Transverse colon (tissue), 4 donors: ENCODE results near the genes F2RL3, ANO8, BST2 and MVB12A.

- PRO-cap: no peak
- RAMPAGE, long total RNA, 4 experiments: no peak in any of the 4 experiments
These were observed 4.8 kb downstream of the C19orf44 start for GRCh38 chr19:16500769-16501533.

DNA sequence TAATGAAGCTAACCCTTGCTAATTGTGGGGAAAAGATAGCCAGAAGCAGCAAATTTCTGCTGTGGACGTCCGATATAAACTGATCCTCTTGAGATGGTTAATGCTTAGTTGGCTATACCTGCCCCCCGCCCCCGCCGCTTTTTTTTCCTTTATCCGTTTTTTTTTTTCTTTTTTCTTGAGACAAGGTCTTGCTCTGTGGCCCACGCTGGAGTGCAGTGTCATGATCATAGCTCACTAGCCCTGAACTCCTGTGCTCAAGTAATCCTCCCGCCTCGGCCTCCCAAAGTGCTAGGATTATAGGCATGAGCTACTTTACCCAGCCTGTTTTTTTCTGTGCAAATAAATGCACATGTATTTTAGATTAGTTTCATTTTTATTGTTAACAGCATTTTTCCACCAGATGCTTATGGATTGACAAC lies 882 bp upstream of the CHERP start:
- PRO-cap: no peak
- RAMPAGE, long total RNA, 4 experiments: no peak in any of the 4 experiments

DNA sequence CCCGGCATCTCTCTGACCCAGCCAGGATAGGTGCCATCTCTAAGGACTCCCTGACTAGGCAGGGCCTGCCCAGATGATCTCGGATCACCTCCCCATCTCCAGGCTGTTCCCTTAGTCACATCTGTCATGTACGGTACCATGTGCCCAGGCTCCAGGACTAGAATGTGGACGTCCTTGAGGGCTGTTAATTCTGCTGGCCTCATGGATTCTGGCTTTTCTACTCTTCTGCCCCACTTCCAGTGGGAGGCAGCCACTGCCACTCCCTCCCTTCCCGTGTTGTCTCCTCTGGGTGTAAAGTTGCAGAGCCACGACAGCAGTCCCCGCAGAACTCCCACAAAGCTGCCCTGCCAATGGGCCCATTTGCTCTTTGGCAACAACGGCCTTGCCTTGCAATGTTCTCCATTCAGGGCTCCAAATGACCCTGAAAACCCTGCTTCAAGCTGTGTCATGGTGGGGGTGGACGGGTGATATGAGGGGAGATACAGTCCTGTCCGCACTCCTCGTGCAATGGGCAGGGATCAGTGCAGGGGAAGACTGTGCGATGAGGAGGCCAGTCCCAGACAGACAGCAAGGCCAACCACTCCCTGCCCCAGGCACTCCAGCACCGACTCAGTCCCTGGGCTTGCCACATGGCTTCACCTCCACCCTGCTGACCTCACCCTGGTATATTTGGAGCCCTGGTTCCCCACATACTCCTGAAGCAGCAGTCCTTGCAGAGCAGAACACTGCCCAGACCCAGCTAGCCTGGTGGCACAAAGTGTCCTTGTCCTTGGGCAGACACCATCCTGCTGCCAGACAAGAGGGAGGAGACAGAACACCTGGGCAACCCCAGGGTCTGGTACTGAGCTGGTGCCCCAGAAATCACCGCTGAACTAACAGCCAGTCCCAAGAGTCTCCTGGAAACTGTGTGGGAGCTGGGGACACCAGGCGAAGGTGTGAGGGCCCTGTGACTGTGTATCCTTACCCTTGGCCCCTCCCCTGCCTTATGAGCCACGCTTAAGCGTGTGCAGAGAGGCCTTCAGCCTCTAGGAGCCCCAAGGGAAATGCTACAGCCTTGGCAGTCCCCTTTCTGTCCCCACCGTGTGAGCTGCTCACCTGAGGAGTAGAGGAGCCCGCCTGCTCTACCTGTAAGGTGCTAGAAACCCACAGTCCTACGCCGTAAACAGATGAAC lies 9.0 kb upstream of the SLC35E1 start:
- PRO-cap: no peak
- RAMPAGE, long total RNA, 4 experiments: no peak in any of the 4 experiments

- PRO-cap: bidirectional peak, plus-strand start at chr19:16586155, minus-strand start at chr19:16585914; bidirectional peak, plus-strand start at chr19:16586434, minus-strand start at chr19:16586463
- RAMPAGE, long total RNA, 4 experiments: no peak in any of the 4 experiments
These were observed 13.7 kb upstream of the SLC35E1 start for GRCh38 chr19:16585598-16586592.

DNA sequence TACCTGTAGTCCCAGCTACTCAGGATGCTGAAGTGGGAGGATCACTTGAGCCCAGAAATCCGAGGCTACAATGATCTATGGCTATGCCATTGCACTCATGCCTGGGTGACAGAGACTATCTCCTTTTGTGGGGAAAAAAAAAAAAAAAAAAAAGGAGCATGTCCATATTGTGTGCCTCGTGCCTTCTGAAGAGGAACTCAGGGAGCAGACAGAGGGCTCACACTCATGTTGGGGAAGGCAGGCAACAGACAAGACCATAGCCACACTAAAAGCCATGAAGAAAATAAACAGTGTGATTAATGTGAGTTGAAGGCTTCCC lies 20.8 kb downstream of the MED26 start:
- PRO-cap: unidirectional peak, plus-strand start at position 226 of the sequence
- RAMPAGE, long total RNA, 4 experiments: no peak in any of the 4 experiments

DNA sequence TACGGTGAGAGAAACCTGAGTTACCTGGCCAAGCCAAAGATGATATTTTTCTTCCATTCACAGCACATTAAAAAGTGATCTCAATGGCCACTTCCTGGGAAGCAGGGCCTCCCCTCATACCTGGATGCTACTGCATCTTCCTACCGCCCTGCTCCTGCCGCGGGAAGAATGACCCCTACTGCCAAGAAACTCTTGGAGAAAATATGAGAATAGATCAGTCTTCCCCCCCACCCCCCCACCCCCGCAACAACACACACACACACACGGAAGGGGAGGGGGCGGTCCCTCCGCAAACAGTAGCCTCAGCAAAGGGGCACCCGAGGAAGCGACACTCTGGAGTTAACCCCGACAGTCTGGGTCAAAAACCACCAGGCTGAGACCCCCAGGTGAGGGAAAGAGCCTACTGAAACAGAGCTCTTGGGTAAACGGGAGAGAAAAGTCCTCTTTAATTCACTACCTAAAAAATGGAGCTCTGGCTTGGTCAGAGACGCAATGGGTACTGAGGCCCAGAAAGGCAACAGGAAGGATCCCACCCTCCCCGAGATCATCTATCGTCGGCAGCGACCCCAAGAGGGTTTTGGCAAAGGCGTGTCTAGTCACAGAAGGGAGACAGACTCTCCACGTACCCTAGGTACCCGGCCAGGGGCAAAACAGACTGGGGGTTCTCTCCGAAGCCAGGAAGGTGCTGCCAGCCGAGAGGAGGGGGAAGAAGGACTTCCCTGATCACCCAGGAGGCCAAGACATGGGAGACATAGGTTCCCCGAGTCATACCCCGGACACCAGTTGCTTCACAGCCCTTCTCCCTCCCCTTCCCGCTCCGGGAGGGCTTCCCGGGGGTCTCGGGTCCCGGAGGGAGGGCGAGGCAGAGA lies 1.1 kb downstream of the MED26 start:
- PRO-cap: no peak
- RAMPAGE, long total RNA, 4 experiments: no peak in any of the 4 experiments

GRCh38 chr19:16887288-16888005 lies 1.4 kb upstream of the F2RL3 start:
- PRO-cap: no peak
- RAMPAGE, long total RNA, 4 experiments: no peak in any of the 4 experiments

- PRO-cap: bidirectional peak, plus-strand start at chr19:16888880, minus-strand start at chr19:16888726
- RAMPAGE, long total RNA, 4 experiments: start-site peak on the plus strand in 1 of 4 experiments, at chr19:16888948-16889027 at its widest, 12 reads per replicate
These were observed at the start of gene F2RL3 for GRCh38 chr19:16888482-16889362. Gene F2RL3 (plus strand): TSS chr19:16888999.

- PRO-cap: unidirectional peak, minus-strand start at chr19:17042184
- RAMPAGE, long total RNA, 4 experiments: no peak in any of the 4 experiments
These were observed 15.5 kb upstream of the CPAMD8 start for GRCh38 chr19:17042012-17042549.

- PRO-cap: no peak
- RAMPAGE, long total RNA, 4 experiments: start-site peak on the minus strand in 1 of 4 experiments, at chr19:17055730-17055969 at its widest, 5 reads per replicate
These were observed 19.5 kb downstream of the HAUS8 start for GRCh38 chr19:17055583-17056283.

- PRO-cap: no peak
- RAMPAGE, long total RNA, 4 experiments: no peak in any of the 4 experiments
These were observed 65.5 kb upstream of the USE1 start for GRCh38 chr19:17149615-17150025.

GRCh38 chr19:17152538-17152853 lies 62.7 kb upstream of the USE1 start:
- PRO-cap: no peak
- RAMPAGE, long total RNA, 4 experiments: no peak in any of the 4 experiments

GRCh38 chr19:17197616-17198306 lies 17.4 kb upstream of the USE1 start:
- PRO-cap: no peak
- RAMPAGE, long total RNA, 4 experiments: no peak in any of the 4 experiments

- PRO-cap: no peak
- RAMPAGE, long total RNA, 4 experiments: start-site peak on the minus strand in 1 of 4 experiments, at chr19:17243244-17243465 at its widest, 26 reads per replicate
These were observed 2.6 kb downstream of the NR2F6 start for GRCh38 chr19:17243136-17243416.

DNA sequence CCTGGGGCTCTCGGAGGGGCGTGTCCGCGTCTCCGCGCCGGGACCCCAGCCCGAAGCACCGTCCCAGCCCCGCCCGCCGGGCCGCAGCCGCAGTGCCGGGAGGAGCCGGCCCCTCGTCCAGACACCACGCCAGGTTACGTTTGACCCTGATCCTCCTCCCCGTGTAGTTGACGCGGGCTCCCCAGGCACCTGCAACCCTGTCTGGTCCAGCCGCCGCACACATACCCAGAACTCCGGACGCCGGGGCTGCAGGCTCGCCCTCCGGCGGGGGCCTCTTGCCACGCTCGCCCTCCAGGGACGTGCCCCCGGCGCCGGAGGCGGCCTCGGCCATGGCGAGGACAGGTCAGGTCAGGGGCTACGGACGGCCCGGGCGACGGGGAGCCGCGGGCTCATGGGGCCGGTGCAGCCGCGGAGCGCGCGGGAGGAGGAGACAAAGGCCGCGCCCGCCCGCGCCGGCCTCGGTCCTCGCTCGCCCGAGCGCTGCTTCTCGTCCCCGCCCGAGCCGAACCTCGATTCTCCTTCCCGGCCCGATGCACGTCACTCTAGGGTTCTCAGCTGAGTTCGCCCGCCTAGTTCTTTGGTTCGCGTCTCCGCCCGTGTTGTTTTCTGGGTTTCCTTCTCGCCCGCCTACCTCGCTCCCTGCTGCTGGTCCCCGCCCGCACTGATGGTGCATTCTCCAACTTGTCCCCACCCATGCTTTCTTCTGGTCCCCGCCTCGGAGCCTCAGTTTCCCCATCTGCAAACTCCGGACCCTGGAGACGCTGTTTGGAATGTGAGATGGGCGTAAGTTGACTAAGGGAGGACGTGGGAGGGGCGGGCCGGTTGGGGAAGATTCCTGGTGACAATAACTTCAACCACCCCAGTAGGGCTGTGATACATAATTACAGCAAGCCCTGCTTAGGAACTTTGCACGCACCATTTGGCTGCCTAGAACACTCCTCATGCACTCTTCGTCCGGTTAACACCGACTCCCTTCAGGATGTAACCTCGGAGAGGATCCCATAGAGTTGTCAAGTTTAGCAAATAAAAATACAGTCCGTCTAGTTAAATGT lies at the start of gene ANO8:
Gene ANO8 (minus strand): TSS at position 516 of the 1,052 bp plus-strand sequence.
- PRO-cap: bidirectional peak, plus-strand start at position 166 of the sequence, minus-strand start at position 79 of the sequence; bidirectional peak, plus-strand start at position 194 of the sequence, minus-strand start at position 203 of the sequence; bidirectional peak, plus-strand start at position 545 of the sequence, minus-strand start at position 471 of the sequence
- RAMPAGE, long total RNA, 4 experiments: start-site peak on the minus strand in 1 of 4 experiments, centred at position 375 of the sequence, 16 reads per replicate

- PRO-cap: no peak
- RAMPAGE, long total RNA, 4 experiments: start-site peak on the minus strand in 1 of 4 experiments, at chr19:17403198-17403262 at its widest, 9 reads per replicate
These were observed 2.0 kb downstream of the BST2 start for GRCh38 chr19:17403166-17404024.

- PRO-cap: bidirectional peak, plus-strand start at chr19:17405741, minus-strand start at chr19:17405618; unidirectional peak, plus-strand start at chr19:17406085
- RAMPAGE, long total RNA, 4 experiments: start-site peak on the plus strand in 1 of 4 experiments, at chr19:17405634-17405822 at its widest, 33 reads per replicate; start-site peak on the minus strand in 4 of 4 experiments, at chr19:17405586-17405592 at its widest, 130 to 864 reads per replicate
These were observed at the start of gene BST2 for GRCh38 chr19:17404959-17406337. Gene BST2 (minus strand): TSS chr19:17405630.

DNA sequence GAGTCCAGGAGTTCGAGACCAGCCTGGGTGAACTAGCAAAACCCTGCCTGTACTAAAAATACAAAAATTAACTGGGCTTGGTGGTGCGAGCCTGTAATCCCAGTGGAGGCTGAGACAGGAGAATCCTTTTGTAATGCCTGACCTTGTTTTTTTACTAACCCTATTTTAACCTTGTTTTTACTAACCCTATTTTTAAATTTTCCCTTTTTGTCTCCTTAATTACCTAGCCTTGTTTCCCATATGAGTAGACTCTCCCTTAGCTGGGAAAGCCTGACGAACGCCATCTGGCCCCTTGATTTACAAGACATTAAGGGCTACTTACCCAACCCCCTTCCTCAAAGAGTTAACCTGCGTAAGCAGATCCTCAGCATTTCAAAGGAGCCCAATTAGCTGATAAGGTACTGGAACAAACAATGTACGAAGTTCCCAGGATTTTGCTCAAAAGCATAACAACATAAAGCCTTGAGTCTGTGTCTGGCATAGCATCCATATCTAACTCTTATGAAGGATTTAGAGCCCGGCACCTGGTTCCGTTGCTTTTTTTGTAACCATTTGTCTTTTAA lies 4.8 kb upstream of the MVB12A start:
- PRO-cap: no peak
- RAMPAGE, long total RNA, 4 experiments: no peak in any of the 4 experiments

- PRO-cap: bidirectional peak, plus-strand start at chr19:17420064, minus-strand start at chr19:17419793
- RAMPAGE, long total RNA, 4 experiments: start-site peak on the plus strand in 3 of 4 experiments, at chr19:17420060-17420113 at its widest, 18 to 177 reads per replicate
These were observed at the start of gene MVB12A for GRCh38 chr19:17419430-17420448. Gene MVB12A (plus strand): TSS chr19:17420047.

DNA sequence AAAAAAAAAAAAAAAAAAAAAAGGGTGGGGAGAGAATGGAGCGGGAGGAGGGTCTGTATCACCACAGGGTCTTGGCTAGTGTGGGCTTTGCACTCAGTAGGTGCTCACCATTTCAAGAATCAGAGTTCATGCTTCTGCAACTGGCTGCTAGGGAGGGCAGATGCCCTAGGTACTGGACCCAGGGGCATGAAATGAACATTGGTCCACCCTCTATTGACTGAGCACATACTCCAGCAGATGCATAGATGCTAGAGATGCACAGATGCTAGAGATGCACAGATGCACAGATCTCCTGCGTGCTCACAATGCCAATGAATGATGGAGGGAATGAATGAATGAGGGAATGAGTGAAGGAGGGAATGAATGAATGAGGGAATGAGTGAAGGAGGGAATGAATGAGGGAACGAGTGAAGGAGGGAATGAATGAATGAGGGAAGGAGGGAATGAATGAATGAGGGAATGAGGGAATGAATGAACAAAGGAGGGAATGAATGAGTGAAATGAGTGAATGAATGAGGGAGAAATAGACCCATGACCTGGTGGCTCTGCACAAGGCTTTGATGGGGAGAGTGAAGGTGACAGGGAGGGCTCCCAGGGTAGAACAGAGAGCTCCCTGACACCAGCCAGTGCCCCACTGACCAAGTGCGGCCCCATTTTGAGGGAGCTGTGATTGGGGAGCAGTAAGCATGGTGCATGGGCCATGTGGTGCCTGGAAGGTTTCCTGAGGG lies 12.5 kb downstream of the SLC27A1 start:
- PRO-cap: no peak
- RAMPAGE, long total RNA, 4 experiments: no peak in any of the 4 experiments